ENCODE data around the gene CTNNAL1.

GRCh38 chr9:105252413-105252958 is 8.0 kb downstream of the SLC44A1 start:
- PRO-cap: no peak

GRCh38 chr9:105389666-105390538 is 57.9 kb upstream of the FSD1L start:
- PRO-cap: no peak

GRCh38 chr9:105655885-105656524 is 6.3 kb upstream of the TAL2 start:
- PRO-cap: no peak

GRCh38 chr9:106797250-106797698 is 65.7 kb upstream of the ZNF462 start:
- PRO-cap: no peak

DNA sequence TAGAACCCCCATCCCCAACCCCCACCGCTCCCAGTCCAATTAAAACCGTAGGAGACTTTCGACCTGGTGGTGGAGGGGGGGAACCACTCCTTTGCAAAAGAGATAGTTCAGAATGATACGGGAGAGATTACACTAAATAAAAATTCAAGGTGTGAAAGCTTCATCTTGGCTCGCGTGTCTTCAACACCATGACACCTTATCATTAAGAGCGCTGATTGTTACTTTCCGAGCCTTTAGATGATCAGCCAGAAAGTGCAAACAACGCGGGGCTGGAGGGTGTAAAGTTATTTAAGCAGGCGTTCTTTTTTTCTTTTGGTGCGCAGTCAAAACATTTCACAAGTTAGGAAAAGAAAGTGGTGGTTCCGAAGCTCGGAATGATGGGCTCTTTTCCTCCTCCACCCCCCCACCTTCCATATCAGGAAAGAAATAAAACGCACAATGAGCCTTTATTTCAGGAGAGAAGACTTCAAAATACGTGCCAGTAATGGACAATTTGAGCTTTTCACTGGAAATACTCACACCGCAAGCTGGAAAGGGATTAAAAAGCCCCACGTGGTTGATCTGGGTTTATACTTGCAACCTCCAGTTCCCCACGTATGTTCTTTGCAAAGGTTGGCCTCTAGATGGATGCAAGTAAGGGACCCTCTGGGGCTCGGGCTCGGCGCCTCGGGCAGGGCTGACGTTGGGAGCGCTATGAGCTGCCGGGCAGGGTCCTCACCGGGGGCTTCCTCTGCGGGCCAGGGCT is 1.1 kb upstream of the ZNF462 start:
- PRO-cap: no peak

DNA sequence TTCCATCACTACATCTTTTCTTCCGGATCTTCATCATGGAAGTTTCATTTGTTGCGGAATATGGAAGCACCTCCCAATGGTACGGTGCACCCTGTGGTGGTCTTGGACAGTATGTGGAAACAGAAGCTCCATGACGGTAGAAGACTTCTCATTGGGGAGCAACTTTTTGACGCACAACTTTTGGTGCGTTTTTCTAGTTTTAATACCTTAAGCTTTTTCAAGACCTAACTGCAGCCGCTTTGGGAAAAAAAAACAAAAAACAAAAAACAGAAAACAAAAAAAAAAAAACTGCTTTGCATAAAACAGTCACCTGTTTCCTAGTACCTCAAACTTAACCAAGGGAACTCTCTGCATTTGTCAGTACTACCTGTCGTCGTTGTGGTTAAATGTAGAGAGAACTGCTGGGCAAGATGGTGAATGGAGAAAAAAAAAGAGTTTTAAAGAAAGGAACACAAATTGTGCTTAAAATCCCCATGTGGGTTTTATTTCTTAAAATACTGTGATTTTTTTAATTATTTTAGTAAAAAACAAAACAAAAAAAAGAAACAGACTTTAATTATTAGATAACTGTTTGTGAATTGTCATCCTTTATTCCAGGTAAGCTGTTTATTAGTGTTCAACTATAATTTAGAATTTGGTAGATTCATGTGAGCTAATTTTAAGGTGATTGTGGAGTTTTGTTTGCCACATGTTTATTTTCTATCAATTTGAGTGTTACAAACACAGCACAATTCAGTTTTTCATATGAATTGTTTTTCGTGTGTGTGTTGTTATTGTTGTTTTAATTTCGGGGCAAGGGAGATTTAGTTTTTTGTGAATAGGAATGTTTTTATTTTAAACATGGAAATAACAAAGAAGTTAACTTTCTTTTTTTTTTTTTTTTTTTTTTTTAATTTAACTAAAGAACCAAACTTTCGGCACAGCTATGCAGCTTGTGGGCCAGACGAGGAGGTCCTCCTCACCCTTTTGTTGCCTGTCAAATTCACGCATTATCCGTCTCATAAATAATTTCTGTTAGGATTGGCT is 148.6 kb downstream of the ZNF462 start:
- PRO-cap: no peak

- PRO-cap: no peak
Measured at GRCh38 chr9:107176829-107177196, 106.3 kb upstream of the RAD23B start.

GRCh38 chr9:107192383-107192726 is 90.7 kb upstream of the RAD23B start:
- PRO-cap: no peak

DNA sequence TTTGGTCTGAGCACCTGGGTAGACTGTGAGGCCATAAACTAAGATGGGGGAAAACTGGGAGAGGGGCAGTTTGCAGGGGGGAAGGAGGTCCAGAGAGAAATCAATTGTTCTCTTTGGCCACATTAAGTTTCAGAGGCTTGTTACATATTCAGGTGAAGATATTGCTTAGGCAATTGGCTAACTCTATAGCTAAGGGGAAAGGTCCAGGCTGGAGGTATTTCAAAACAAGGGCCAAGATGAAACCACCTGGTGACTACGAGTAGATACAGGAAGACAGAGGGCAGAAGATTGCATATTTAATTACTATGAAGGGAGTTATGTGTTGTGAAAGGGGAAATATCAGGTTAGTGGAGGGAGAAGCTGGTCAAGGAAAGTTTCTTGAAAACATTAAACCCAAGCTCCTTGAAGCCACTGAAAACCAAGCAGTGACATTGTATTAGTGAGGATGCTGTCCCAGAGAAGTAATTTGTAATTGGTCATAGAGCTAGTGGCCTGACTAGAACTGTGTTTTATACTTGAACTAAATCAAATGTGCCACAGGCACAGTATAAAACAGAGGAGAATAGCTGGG is 1.9 kb upstream of the RAD23B start:
- PRO-cap: unidirectional peak, plus-strand start at position 347 of the sequence

GRCh38 chr9:107614618-107615275 is 125.2 kb upstream of the KLF4 start:
- PRO-cap: no peak

DNA sequence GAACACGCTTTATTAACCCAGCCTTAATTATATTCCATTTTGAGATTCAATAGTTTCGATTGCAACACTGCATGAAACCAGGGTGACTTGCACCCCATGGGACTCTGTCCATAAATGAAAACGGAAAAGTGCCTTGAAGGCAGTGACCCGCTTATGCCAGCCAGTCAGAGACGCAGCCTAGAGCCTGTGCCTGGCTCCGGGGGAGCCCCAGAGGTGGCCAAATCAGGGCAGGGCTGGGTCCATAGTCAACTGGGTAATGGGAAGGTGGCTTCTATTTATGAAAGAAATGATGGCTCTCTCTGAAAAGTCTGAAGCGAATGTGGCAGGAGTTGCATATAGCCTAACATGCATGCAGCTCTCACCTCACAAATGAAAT is 304.2 kb downstream of the ACTL7B start:
- PRO-cap: no peak

GRCh38 chr9:108710182-108710452 is 145.7 kb downstream of the ACTL7B start:
- PRO-cap: no peak

- PRO-cap: no peak
Measured at GRCh38 chr9:108783226-108783647, 72.5 kb downstream of the ACTL7B start.

GRCh38 chr9:108783648-108784247 is 72.0 kb downstream of the ACTL7B start:
- PRO-cap: unidirectional peak, minus-strand start at chr9:108783959

DNA sequence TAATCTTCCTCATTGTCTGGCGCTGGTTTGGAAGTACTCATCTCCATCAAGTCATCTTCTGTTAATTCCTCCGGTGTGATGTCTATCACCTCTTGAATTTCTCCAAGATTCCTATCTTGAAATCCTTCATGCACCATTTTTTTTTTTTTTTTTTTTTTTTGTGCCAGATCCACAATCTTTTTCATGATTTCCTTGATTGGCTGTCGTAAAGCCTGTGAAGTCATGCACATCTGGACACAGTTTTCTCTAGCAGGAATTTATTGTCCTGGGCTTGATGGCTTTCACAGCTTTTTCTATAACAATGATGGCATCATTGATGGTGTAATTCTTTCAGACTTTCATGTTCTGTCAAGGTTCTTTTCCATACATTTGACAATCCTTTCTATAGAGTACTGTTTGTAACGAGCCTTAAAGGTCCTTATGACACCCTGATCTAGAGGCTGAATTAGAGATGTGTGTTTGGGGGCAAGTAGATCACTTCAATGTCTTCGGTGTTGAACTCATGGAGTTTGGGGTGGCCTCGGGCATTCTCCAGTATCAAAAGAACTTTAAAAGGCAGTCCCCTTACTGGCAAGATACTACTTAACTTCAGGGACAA is 8.9 kb downstream of the ACTL7A start:
- PRO-cap: no peak

- PRO-cap: no peak
Measured at GRCh38 chr9:108919390-108920139, 14.4 kb downstream of the ELP1 start.

DNA sequence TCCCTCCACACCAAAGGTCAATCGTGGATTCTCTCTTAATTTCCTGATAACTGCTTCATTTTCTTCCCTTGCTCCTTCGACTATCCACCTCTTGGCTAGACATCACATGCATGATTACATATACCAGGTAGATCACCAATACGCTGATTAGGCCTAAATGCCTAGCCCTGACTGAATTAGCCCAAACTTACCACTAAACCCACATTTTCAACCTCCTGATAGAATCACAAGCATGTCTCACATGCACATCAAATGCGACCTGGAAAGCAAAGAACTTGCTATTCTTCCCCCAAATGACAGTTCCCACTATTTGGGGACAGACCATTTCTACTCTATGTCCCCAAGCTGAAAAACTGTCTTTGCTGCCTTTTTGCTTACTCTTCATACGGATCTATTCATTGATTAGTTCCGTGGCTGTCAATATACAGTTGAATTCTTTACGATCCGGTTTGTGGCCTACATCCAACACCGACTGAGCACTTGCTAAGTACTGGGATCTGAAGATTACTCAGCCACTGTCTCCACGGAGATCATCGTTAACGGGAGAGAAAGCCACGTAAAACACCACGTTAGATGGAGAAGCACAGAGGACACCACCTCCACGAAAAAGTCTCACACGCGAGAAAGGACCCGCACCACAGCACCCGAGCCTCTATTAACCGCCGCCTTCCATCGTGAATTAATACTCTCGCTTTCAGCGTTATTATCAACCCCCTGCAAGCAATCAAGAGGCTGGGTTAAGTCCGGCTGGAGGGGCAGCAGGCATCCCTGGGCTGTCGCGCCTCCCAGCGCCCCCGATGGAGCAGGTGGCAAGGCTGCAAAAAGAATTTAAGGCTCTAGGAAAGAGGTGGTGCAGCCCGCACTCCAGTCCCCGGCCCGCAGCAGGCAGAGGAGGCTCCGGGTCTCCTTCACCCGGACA is 772 bp downstream of the ELP1 start:
- PRO-cap: no peak

DNA sequence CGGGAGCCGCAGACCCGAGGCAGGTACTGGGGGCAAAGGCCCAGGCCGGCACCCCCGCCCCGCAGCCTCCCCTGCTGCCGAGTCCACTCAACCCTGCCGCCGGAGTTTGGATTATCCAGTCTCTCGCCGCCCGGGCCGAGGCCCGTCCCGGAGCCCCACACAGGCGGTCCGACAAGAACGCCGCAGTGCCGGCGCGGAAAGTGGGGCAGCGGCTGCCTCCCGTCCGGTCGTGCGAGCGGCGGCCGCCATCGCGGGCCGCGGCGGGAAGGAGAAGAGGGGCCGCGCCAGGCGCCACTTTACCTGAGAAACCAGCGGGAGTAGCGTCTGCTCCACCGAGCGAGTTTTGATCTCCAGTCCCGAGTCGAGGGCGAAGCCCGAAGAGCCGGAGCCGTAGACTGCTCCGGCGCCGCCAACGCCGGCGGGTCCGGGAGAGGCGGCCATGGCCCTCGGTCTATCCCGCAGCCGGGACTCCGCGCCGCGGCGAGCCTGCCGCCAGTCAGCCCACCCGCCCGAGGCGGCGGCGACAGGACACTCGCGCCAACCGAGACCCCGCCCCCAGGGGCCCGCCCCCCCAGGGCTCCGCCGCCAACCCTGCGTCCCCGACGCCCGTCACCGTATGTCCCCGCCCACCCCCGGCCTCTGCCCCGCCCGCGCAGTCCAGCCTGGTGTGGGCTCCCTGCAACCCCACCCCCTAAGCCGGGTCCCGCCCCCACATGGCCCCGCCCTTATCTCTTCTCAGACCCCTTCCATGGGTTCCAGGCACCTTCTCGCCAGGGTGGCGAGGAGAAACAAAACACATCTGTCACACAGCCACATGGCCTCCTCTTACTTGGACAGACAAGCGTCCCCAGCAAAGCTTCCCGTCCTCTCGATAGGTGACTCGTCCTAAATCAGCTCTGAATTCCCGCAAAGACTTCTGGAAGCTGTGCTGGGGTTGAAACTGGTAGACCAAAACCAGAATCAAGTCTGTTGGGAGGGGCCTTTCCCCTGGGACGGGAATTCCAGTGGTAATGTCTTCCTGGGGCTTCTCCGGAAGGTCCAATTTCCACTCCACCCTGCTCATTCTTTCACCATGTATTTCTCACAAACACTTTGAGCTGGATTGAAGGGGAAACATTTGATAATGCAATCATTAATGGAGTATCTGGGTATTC is at the start of gene CTNNAL1:
Gene CTNNAL1 (minus strand): TSS at position 498 of the 1,154 bp plus-strand sequence.
- PRO-cap: unidirectional peak, minus-strand start at position 498 of the sequence

- PRO-cap: no peak
Measured at GRCh38 chr9:109086181-109087088, 33.3 kb downstream of the TMEM245 start.

GRCh38 chr9:109094298-109094861 is 25.4 kb downstream of the TMEM245 start:
- PRO-cap: no peak